Daoy (cell line): ENCODE measurements around a stretch of chr2.

- RAMPAGE, long total RNA, result no peak
These were observed 163.5 kb upstream of the DAPL1 start for GRCh38 chr2:158631512-158632149.

DNA sequence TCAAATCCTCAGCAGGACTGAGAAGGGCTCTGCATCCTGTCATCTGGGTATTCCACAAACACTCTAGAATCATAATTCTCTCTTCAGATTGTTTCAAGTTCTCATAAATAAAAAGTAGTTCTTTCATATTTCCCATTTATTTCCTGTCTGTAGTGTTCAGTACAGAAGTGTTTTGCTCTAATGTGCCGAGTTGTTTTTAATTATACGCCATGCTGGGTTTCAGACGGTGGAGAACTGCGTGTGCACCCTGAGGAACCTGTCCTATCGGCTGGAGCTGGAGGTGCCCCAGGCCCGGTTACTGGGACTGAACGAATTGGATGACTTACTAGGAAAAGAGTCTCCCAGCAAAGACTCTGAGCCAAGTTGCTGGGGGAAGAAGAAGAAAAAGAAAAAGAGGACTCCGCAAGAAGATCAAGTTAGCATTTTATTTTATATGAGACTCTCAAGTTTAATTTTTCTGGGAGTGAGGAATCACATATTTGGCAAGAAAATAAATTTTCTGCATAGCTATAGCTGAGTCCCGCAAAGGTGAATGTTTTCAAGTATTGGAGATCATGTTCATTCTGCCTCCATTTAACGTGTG is 132.4 kb upstream of the DAPL1 start:
- RAMPAGE, long total RNA, result no peak

DNA sequence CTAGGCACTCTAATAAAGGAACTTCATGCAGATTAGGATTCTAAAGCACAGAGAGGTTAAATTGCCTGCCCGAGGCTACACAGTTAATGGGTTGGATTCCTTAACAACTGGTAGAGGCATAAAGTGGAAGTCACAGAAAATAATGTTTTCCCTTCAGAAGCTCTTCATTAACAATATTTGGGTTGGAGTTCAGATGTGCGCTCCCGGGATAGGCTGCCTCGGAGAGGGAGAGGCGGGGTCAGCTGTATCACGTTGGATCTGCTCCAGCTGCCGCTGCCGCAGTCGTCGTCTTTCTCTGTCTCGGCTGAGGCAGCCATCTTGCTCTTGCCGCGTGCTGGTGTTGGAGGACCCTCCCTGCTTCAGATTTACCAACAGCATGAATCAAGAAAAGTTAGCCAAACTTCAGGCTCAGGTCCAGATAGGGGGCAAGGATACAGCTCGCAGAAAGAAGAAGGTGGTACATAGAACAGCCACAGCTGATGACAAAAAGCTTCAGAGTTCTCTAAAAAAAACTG is 35.1 kb downstream of the TANC1 start:
- RAMPAGE, long total RNA, result no peak

- RAMPAGE, long total RNA, result no peak
These were observed 151.2 kb downstream of the TANC1 start for GRCh38 chr2:159119379-159120291.

GRCh38 chr2:159137359-159137803 is 149.1 kb downstream of the WDSUB1 start:
- RAMPAGE, long total RNA, result no peak

GRCh38 chr2:159474696-159475577 is 141.4 kb downstream of the BAZ2B start:
- RAMPAGE, long total RNA, result no peak

- RAMPAGE, long total RNA, result no peak
These were observed 102.5 kb downstream of the BAZ2B start for GRCh38 chr2:159513397-159514635.

GRCh38 chr2:159539844-159540592 is 76.3 kb downstream of the BAZ2B start:
- RAMPAGE, long total RNA, result no peak

DNA sequence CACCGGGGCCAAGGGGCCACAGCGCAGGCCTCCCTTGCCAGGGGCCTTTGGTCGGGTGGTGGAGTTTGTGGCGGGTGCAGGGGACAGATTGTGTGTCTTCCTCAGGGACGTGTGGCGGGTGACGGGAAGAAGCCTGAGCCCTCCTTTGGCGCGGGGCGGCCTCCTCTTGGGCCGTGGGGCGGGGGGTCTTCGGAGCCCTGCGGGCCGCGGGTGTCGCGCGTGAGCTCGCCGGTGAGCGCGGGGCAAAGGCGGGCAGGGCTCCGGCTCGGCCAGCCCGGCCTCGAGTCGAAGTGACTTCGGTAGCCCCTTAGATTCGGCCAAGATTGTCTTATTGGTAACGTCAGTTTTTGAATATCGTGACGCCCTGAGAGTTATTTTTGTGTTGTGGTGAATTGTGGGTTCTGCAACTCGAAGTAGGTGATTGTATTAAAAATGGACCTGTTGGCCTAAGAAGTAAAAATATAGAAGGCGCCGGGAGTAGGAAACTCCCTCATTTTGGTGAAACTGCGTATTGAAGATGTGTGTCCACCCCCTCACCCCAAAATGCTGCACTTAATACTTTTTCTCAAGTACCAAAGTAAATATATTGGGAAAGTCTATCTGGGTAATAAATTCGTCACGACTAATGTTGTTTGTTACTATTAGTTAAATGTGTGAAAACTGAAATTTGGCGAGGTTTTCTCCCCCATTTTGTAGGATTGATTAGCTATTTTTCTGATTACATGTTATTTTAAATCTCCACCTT is 673 bp downstream of the MARCHF7 start:
- RAMPAGE, long total RNA, result no peak

DNA sequence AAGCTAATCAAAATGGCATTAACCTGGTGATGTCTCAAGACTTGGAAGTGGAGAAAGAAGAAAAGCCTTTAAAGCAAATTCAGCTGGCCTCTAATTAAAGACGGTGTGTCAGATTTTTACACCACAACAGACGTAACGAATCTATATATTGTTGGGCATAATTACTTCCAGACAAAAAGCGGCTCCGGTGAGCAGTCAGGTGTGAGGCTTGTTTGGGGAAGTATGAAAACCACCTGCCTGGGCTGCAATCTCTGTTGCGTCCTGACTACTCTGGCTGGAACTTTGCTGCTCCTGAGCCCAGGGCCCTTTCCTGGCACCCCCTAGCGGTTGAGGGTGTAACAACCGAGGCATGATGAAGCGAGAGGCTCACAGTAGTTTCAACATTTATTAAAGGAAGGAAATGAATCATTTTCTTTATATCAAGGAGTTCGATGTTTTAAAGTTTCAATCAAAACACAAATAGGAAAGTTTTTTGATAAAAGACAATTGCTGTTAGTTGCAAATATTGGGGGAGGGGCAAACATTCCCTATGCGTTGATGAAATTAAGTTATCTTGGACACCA is 10.5 kb upstream of the ITGB6 start:
- RAMPAGE, long total RNA, result no peak

GRCh38 chr2:160227294-160227686 is 27.2 kb upstream of the ITGB6 start:
- RAMPAGE, long total RNA, result no peak

DNA sequence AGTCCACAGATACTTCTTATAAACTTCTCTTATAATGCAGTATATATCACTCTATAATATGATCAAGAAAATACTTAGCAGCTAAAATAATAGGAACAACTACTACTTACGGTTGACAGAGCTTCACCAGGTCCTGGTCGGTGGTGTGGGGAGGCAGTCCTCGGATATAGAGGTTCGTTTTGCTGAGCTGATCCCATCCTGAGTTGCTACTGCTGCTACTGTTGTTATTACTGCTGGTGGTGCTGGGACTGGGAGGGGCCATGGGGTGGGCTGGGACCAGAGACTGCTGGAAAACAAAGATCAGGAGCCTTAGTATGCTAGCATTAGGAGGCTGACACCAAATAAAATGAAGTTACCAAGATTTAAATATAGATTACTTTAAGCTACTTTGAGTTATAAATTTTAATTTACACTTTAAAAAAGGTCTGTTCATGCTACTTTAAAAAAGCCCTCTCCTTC is 126.5 kb downstream of the RBMS1 start:
- RAMPAGE, long total RNA, result no peak

DNA sequence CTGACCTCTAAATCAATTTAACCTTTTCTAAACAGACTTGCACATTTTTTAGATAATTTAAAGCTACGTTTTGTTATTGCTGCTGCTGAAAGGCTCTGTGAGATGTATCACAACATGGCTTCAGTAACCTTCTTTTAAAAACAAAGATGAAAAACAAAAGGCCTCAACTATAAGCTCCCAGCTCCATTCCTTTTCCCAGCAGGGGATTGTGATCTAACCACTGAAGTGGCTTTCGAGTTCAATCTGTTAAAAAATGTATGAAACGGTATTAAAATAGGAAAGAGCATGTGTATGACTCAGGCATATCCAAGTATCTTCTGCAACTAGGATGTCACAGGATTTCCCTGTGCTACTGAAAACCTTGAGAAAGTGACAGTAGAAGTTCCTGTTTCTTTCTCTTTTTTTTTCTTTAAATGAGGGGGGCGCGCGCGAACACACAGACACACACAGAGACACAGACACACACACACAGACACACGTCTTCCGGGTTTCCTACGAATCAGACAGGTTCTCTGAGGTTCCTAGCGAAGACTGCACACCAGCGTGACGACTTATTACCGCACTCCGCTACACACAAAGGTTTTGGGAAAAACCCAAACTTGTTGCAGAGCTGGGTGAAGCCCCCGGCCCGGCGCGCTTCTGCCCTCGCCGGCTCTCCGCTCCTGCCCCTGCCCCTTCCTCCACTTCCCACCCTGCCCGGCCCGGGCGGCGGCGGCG is 86.9 kb downstream of the RBMS1 start:
- RAMPAGE, long total RNA, result no peak

GRCh38 chr2:160411029-160411579 is 82.5 kb downstream of the RBMS1 start:
- RAMPAGE, long total RNA, result no peak

DNA sequence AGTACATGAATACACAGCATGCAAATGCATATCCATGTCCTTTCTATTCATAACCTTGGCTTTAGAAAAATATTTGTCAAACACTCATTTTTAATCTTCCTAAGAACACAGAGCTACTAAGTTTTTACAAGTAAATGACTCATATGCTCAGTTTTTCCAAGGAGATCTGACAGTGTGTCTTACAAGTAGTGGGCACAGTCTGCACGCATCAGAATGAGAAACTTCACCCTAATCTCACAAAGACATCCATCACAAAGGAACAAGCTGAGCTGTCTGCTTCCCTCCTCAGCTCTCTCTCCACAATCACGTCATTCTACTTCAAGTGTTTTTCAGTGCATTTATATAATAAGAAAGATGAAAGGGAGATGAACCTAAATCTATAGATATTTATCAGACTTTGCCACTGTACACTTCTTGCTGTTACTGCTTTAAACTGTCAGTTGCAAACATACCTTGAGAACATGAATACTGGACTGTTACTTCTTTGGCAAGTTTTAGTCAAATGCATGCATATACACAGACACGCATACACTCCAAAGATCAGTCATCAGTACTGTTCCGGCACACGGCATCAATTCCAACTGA is 75.8 kb downstream of the RBMS1 start:
- RAMPAGE, long total RNA, result no peak

- RAMPAGE, long total RNA, result no peak
These were observed 19.2 kb downstream of the RBMS1 start for GRCh38 chr2:160474469-160474817.

- RAMPAGE, long total RNA, result no peak
These were observed 5.4 kb downstream of the TANK start for GRCh38 chr2:161165348-161166406.

GRCh38 chr2:161170791-161171755 is 10.8 kb downstream of the TANK start:
- RAMPAGE, long total RNA, result no peak

DNA sequence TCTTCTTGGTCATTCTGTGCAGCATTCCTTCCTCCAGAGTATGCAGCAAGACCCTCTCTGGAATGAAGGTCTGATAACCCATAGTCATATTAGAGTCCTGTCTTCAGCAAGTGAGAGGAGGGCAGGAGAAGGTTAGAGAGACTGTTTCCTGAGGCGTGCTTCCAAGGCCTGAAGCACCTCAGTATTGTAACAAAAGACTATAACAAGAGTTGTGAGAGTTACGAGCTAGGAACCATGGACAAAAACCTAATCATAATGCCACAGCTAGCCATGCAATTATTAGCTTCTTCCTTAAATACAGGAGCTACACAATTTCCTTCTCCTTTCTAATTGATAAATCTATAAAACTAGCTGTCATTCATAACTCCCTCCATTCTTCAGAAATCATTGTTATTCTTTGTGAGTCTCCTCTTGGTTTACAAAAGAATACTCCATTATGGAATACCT is 22.6 kb downstream of the TANK start:
- RAMPAGE, long total RNA, result no peak

- RAMPAGE, long total RNA, result no peak
These were observed 31.5 kb downstream of the PSMD14 start for GRCh38 chr2:161339466-161340466.